Skin of body (tissue), 2 donors: Measurements from ENCODE around the gene MAP3K6.

DNA sequence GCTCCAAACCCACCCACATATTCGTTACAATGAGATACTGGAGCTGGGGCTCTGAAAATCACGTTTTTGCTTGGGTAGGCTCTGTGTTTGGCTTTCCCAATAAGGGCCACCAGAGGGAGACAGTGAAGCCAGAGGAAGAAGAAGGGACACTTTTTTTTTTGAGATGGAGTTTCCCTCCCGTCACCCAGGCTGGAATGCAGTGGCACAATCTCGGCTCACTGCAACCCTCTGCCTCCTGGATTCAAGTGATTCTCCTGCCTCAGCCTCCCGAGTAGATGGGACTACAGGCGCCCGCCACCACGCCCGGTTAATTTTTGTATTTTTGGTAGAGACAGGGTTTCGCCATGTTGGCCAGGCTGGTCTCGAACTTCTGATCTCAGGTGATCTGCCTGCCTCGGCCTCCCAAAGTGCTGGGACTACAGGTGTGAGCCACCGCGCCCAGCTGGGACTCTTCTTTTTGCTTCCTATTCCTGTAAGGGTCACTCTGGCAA is 16.3 kb upstream of the ZDHHC18 start:
- RAMPAGE, long total RNA, result no peak

DNA sequence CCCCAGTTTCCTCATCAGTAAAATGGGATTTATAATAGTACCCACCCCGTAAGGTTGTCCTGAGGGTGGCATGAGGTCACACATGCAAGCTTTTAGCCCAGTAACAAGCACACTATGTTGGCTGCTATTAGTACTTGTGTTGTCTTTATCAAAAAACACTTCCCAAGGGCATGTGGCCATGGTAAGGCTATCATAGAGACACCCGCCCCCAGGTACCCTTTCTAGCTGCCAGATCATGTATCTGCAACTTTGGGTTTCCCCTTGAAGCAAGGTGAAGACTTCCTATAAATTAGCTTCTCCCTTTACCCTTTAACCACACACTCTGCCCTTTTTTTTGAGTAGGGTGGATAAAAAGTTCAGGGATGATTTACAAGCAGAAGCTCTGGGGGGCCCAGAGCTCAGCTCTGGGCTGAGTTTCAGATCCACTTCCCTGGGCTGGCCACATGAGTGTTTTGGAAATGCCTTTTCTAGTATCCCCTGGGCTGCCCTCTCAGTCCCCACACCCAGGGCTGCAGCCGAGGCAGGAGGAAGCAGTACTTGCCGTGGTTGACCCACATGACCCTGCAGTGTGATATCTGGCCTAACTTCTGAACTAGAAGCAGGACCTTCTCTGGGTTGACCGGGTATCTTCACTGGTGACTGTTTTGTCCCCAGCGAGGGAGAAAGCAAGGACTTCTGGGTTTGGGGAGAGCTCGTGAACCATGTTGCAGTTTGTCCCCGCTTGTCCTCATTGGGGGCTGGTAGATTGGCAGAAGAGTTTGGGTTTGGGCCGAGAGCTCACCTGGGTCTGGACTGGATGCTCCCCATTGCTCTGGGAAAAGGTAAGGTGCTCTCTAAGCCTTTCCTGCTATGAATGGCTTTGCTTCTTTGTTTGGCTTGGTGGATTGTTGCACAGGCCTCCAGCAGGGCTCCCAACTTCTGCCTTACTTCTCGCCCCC is 2.2 kb downstream of the ZDHHC18 start:
- RAMPAGE, long total RNA, result no peak

DNA sequence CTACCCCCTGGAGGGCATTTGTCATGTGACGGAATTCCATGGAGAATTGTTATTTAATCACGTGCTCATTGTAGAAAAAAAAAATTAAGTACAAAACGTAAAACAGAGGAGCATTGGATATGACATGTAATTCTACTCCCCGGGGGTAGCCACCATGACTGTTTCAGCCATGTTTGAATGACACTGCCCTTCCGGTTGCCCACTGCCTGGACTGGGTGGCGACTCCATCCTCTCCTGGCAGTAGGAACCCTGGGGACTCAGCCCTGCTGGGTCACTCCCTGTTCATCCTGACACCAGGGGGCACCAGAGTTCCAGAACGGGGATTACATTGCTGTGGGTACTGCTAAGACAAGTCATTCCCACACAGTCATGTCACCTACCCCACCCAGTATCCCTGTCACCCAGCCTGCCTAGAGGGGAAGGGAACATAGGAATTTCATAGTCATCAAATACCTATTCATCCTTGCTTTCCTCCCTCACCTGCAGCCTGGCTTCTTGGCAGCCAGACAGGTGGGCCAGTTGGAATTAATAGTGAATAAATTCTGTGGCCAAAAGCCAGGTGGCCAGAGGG is 9.9 kb upstream of the SFN start:
- RAMPAGE, long total RNA, result no peak

- RAMPAGE, long total RNA, result no peak
Observed at GRCh38 chr1:26889289-26889488, 894 bp downstream of the GPN2 start.

DNA sequence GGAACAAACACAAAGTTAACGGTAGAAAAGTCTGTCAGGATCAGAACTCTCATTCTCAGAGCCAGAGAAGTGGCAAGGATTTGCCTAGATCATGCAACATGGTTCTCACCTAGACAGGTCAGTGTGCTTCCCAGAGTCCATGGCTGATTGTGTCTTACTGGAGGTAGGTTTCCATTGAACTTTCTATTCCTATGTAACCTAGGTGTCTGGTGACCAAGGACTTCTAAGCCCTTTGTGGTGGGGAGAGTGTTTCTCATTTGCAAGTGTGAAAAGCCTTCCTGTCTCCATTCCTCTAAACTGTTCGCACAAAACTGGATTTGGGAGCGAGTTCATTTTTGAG is 1.0 kb downstream of the NUDC start:
- RAMPAGE, long total RNA, result no peak

DNA sequence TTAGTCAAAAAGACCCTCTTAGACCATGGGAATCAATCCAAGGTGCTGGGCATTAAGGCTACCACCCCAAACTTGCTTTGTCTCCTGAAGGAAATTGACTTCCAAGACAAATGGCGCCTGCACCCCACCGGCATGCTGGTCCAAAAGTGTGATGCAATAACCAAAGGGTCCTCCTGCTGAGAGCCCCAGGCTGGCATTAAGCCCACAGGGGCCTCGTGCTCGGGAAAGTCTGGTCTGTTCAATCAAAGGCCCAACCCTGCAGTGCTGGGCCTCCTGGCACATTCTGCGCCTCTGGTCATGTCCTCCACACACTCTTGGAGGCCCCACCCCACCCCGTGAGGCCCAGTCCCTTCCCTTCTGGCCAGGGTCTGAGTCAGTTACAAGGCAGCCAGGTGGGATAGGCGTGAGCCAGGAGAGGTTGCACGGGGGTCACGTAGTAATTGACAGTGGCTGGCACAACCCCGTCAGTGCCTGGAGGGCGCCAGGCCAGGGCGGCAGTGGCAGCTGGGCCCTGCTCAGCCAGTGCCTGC is 7.0 kb downstream of the TENT5B start:
- RAMPAGE, long total RNA, result no peak

DNA sequence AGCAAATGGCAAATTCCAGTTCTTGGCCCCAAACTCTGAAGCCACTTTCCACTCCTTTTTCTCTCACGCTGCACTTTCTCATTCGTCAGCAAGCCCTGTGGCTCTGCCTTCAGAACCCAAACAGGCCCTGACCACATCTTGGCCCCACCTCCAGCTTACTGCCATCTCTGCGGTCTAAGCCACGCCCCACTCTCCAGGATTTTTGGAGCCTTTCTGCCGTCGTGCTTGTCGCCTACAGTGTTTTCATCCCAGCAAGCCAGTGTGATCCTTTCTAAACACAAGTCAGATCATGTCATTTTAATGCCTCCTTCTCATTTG is 14.4 kb upstream of the TENT5B start:
- RAMPAGE, long total RNA, result no peak

DNA sequence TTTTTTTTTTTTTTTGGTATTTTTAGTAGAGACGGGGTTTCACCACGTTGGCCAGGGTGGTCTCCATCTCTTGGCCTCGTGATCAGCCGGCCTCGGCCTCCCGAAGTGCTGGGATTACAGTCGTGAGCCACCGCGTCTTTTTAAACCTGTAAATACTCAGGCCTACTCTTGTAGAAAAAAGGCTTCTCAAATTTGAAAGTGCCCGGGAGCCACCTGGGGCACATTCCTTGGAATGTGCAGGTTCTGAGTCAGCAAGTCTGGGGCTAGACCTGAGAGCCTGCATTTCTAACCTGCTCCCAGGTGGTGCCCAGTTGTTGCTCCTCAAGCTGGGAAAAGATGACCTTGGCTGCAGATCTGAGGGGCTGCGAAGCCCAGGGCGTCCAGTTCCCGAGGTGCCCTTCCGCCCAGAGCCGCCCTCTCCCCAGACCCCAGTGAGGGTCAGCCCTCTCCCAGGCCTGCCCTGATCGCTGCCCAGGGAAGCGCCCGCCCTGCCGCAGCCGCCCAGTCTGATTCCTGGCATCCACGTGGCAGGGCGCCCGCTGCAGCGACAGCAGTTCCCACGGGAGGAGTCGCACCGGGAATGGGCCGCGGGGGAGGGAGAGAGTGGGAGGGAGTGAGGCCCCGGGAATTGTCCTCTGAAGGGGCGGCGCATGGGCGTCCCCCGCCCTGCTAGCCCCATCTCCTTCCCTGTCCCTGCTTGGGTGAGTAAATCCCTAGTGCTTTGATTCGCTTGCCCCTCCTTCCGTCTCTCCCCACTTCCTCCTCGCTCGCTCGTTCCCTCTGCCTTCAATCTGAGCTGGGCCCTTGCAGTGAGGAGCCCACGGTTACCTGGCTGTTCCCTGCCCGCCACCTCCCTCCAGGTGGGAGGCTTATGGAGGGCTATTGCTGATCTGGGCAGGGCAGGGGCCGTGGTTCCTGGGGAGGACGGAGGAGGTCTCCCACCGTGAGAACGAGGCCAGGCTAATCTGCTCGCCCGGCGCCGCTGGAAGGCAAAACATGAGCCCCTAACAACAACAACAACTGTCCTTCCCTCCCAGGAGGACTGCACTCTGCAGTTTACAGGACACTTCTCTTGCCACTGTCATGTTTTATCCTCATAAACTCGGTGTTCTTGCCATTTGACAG is 18.8 kb upstream of the TENT5B start:
- RAMPAGE, long total RNA, result no peak

DNA sequence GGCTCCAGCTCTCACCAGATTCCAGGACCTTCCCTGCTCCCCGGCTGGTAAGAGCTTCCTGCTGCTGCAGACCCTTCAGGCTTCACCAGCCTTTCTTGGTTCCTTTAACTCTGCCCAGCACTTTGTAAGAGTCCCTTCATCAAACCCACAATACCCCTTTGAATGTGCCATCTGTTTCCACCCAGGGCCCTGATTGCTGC is 67.5 kb downstream of the SLC9A1 start:
- RAMPAGE, long total RNA, result no peak

DNA sequence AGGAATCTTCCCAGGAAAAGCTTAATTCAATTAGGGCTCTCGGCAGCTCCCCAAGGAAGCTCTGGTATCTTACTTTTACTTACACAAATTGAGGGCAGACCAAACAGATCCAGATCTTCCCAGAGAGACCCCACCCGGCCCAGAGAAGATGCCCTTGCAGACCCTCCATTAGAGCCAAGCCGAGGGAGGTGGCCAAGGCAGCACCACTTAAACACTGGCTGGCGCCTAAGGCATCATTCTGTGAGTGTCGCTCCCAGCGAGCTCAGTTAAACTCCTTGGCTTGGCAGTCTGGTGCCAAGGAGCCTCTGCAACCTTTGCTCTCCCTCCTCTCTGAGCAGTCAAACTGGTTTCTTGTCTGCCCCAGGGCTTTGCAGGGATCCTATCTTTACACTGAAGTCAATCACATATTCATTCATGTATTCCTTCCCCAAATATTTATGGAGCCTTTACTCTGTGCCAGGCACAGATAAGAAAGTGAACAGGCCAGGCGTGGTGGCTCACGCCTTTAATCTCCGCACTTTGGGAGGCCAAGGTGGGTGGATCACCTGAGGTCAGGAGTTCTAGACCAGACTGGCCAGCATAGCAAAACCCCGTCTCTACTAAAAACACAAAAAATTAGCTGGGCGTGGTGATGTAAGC is 10.6 kb downstream of the SLC9A1 start:
- RAMPAGE, long total RNA, result no peak

GRCh38 chr1:27290593-27291479 is 31.1 kb upstream of the TMEM222 start:
- RAMPAGE, long total RNA, result no peak

- RAMPAGE, long total RNA, result no peak
Observed at GRCh38 chr1:27366390-27366761, 385 bp downstream of the MAP3K6 start.

- RAMPAGE, long total RNA, result no peak
Observed at GRCh38 chr1:27366762-27367698, at the start of gene MAP3K6. Gene MAP3K6, minus strand, starts transcription at chr1:27366961.

DNA sequence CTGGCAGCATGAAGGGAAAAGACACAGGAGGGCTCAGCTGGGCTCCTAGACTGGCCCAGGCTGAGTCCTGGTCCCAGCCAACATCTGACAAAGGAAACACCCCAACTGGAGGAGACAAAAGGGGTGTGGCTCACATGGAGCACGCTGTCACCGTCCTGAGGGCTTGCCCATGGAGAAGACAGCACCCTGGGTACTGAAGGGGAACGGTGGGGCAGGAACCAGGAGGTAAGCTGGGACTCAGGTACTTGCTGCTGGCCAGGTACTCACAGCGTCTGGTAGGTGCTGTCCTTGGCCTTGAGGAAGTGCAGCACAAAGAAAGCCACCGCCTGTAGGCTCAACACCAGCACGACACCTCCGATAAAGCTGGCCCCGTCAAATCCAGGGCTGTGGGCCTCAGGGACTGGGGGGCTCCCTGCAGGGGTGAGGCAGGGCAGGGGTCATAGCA is 3.3 kb downstream of the CD164L2 start:
- RAMPAGE, long total RNA, result no peak

- RAMPAGE, long total RNA, result no peak
Observed at GRCh38 chr1:27418184-27419265, 26.1 kb downstream of the GPR3 start.

DNA sequence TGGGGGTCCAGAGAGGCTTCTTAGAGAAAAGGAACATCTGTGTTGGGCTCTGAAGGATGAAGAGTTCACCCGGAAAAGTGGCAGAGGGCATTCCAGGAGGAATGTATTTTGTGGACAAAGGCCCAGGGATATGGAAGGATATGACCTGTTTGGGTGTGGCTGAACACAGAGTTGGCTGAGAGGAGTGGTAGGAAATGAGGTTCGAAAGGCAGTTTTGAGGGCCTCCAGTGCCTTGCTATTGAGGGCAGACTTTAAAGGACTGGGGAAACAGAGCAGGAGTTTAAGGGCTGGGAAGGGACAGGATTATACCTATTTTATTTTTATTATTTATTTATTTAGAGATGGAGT is 27.3 kb upstream of the WASF2 start:
- RAMPAGE, long total RNA, result no peak

GRCh38 chr1:27525231-27525910 is 35.4 kb upstream of the WASF2 start:
- RAMPAGE, long total RNA, result no peak

DNA sequence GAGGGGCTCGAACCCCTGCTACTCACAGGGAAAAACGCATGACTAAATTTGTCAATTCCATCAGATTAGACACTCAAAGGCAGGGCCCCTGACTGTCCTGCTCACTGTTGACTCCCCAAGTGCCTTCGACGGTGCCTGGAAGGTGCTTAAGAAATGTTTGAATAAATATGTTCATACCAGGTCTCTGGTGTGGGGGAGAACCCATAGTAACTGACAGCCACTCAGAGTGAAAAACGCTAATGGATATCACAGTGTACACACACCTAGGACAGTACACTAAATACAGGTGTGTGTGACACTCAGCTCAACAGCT is 39.7 kb upstream of the WASF2 start:
- RAMPAGE, long total RNA, result no peak

DNA sequence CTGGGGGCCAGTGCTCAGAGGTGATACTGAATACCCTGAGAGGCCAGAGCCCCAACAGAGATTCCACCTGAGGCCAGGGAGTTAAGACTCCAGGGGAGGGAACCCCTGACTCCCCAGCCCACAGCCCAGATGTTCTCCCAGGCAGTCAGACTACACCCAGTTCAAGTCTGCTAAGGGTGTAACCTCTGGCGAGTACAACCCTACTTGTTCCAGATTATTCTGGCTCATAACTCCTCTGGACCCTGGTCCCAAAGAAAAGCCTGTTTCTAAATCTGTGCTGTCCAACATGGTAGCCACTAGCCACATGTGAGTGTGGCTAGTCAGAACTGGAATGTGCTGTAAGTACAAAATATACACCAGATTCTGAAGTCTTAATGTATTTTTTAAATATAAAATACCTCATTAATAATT is 26.1 kb downstream of the AHDC1 start:
- RAMPAGE, long total RNA, result no peak

DNA sequence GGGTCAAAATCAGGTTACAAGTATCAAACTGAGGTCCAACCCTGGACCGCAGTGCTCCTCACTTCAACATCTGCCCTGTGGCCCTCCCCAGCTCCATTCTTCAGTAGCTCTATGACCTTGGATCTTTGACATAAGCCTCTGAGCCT is 4.3 kb downstream of the FGR start:
- RAMPAGE, long total RNA, result no peak